ENCODE results near the genes OXTR and JAGN1.

GRCh38 chr3:7740508-7740961 is 761.1 kb upstream of the LMCD1 start:
- RRBS: no CpG with 5 or more reads among the region's 11 CpGs

GRCh38 chr3:8445844-8446327 is 55.7 kb upstream of the LMCD1 start:
- RRBS: no CpG with 5 or more reads among the region's 2 CpGs

DNA sequence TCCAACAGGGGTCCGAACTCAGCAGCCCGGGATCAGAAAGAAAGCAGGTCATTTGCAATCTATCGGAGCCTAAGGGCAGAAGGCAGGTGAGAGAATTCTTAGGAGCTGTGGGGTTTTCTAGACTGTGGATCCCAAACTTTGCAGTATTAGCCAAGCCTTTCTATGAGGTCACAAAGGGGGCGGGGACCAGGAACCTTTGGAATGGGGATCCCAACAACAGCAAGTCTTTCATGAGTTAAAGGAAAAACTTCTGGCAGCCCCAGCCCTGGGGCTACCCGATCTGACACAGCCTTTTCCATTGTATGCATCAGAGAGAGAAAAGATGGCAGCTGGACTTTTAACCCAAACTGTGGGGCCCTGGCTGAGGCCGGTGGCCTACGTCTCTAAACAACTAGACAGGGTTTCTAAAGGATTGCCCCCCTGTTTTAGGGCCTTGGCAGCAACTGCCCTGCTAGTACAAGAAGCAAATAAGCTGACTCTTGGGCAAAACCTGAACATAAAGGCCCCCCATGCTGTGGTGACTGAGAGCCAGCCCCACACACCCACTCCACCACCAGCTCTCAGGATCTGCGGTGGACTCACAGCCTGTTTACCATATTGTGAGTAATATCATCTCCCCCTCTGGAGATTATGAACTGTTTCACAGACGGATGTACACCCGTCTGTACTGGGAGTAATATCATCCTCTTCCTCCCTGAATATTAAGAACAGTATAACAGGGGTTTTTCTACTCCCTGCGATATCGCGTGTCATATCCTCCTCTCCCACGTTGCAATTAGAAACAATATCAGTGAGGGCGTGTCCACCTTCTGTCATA is 32.9 kb upstream of the SSUH2 start:
- RRBS: no CpG with 5 or more reads among the region's 15 CpGs

DNA sequence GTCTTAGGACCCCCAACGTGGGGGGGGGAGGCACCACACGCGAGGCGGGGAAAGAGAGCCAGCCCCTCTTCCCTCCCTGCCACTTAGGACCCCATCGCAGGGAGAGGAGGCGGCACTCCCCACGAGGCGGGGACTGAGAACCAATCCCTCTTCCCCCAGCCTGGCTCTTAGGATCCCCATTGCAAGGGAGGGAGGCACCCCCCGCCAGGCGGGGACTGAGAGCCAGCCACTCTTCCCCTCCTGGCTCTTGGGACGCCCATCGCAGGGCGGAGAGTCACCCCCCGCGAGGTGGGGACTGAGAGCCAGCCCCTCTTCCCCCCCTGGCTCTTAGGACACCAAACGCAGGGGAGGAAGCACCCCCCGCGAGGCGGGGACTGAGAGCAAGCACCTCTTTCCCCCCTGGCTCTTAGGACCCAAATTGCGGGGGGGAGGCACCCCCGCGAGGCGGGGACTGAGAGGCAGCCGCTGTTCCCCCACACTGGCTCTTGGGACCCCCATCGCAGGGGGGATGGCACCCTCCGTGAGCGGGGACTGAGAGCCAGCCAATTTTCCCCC is 34.2 kb upstream of the SSUH2 start:
- RRBS: no CpG with 5 or more reads among the region's 27 CpGs

DNA sequence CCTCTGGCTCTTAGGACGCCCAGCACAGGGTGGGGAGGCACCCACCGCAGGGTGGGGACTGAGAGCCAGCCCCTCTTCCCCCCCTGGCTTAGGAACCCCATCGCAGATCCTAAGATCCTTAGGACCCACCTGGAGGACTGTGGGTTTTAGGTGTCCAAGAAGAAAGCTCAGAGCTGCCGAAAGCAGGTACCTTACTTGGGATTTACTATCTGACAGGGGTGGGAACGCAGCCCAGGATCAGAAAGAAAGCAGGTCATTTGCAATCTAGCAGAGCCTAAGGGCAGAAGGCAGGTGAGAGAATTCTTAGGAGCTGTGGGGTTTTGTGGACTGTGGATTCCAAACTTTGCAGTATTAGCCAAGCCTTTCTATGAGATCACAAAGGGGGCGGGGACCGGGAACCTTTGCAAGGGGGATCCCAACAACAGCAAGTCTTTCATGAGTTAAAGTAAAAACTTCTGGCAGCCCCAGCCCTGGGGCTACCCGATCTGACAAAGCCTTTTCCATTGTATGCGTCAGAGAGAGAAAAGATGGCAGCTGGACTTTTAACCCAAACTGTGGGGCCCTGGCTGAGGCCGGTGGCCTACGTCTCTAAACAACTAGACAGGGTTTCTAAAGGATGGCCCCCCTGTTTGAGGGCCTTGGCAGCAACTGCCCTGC is 37.3 kb upstream of the SSUH2 start:
- RRBS: no CpG with 5 or more reads among the region's 11 CpGs

- RRBS: 8% methylated on average over 9 of the region's 33 CpGs
These were observed 639 bp downstream of the OXTR start for GRCh38 chr3:8768651-8769296.

GRCh38 chr3:8769328-8770214 is at the start of gene OXTR:
OXTR (minus strand) TSS chr3:8769613.
- RRBS: no CpG with 5 or more reads among the region's 42 CpGs

GRCh38 chr3:8941370-8941898 is 21.8 kb downstream of the RAD18 start:
- RRBS: no CpG with 5 or more reads among the region's 5 CpGs

- RRBS: no CpG with 5 or more reads among the region's 7 CpGs
These were observed 64.8 kb upstream of the RAD18 start for GRCh38 chr3:9027973-9028555.

DNA sequence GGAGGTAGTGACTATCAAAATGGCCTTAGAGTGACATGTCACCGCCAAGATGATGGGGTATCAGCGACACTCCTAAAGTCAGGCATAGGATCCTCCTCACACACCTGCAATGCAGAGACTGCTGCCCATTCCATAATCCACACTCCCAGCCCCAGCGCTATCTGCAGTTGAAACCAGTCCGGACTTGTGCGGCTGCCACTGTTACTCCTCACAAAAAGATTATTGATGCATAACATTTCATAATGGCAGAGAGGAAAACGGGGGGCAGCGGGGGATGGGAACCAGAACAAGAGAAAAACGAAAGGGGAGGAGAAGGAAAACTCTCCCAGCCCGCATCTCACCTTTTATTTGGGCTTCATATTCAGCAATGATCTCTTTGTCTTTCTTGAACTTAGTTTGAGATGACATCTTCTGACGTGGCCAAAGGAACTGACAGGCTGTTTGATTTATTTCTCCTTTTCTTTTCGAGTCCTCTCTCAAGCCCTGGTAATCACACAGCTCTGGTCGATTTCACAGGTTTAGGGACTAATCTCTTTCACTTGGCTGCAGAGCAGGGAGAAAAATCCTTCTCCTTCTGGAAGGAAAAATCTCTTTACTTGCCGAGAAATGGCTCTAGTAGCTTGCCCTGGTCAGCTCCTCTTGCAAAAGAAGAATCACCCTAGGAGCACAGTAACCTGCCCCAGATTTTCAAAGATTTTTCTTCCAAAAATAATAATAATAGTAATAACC is 738 bp downstream of the SRGAP3 start:
- RRBS: no CpG with 5 or more reads among the region's 13 CpGs

DNA sequence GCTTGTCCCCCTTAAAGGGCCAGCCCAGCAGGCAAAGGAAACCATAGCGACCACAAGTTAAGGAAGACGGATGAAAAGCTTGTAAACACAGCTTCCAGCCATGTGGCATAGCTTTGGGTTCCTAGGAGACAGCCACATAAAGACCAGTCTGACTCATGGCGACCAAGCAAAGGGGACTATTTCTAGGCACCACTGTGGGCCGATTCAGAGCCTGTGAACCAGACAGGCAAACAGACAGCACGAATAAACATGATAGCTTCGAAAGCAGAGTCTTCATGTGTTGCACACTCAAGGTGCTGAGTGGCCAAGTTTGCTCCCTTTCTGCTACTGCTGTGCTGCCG is 30.6 kb upstream of the SRGAP3 start:
- RRBS: no CpG with 5 or more reads among the region's 7 CpGs

- RRBS: no CpG with 5 or more reads among the region's 3 CpGs
These were observed 63.0 kb downstream of the SETD5 start for GRCh38 chr3:9460173-9461063.

- RRBS: no CpG with 5 or more reads among the region's 17 CpGs
These were observed 8.0 kb downstream of the BRPF1 start for GRCh38 chr3:9739457-9739949.

DNA sequence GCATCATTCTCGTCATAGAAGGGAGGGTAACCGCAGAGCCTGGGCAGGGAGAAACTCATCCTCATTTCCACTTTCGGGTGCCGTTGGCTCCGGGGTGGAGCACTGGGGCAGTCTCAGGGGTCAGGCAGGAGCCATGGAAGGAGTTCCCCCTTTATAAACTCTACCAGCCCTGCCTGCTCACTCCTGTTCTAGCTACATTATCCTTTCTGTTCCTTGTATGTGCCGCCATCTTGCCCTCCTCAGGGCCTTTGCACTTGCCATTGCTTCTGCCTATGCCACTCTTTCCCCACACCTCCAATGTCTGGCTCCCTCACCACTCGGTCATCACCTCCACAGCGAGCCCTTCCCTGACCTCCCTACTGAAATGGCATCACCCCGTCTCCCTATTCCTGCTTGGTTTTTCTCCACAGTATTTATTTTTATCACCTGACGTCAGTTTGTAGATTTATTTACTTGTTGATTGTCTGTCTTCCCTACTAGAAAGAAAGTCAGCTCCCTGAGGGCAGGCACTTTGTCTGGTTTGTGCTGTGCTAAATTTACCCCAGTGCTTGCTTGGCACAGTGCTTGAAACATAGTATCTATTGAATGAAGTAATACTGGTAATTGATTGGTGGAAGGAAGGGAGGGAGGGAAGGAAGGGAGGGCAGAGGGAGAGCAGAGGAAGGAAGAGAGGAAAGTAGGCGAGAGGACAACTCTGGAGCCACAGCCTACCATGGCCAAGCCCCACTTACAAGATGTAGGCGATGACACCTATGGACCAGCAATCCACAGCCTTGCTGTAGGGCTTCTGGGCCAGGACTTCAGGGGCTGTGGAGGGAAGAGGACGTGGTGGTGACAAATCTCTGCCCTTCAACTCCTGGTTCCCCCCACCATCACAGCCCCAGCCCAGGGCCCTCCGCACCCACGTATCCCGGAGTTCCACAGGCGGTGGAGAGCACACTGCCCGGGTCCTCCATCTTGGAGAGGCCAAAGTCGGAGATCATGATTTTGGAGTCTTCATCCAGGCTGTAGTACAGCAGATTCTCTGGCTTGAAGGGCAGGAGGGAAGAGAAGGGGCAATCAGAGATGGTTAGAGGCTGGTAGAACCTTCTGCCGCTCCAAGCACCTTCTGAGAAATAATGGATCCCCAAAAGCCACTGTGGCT is 8.6 kb downstream of the CAMK1 start:
- RRBS: no CpG with 5 or more reads among the region's 20 CpGs

- RRBS: 100% methylated on average over 2 of the region's 7 CpGs
These were observed 7.0 kb downstream of the ARPC4 start for GRCh38 chr3:9799813-9800430.

- RRBS: no CpG with 5 or more reads among the region's 4 CpGs
These were observed 2.4 kb upstream of the TTLL3 start for GRCh38 chr3:9807451-9808287.

DNA sequence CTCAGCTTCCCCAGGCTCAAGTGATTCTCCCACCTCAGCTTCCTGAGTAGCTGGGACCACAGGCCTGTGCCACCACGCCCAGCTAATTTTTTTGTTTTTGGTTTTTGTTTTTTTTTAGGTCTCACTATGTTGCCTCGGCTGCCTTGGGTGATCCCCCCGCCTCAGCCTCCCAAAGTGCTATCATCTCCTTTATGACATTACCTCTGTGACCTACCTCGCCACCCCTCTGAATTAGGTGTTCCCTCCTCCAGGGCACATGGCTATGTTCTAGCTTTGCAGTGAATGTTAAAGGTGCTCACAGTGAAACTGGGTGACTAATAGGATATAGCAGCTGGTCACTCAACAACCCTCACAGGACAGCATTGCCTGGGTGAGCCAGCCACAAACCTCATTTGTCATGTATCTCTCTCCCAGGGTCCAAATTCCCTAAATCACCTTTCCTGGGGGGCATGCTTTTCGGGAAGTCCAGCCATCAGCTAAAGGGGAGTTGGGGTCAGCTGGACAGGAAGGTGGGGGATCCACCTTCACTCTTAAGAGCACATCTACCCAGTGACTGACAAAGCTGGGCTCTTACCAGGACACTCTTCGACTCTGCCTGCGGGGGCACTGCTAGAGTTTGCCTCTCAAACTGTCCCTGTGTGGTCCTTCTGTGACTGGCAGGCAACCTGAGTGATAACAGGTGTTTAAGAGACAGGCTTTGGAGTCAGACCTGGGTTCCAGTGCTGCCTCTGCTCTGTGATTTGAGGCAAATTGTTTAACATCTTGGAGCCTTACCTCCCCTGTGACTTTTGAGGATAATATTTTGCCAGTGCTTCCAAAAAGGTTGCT is 1.6 kb upstream of the TTLL3 start:
- RRBS: no CpG with 5 or more reads among the region's 7 CpGs

DNA sequence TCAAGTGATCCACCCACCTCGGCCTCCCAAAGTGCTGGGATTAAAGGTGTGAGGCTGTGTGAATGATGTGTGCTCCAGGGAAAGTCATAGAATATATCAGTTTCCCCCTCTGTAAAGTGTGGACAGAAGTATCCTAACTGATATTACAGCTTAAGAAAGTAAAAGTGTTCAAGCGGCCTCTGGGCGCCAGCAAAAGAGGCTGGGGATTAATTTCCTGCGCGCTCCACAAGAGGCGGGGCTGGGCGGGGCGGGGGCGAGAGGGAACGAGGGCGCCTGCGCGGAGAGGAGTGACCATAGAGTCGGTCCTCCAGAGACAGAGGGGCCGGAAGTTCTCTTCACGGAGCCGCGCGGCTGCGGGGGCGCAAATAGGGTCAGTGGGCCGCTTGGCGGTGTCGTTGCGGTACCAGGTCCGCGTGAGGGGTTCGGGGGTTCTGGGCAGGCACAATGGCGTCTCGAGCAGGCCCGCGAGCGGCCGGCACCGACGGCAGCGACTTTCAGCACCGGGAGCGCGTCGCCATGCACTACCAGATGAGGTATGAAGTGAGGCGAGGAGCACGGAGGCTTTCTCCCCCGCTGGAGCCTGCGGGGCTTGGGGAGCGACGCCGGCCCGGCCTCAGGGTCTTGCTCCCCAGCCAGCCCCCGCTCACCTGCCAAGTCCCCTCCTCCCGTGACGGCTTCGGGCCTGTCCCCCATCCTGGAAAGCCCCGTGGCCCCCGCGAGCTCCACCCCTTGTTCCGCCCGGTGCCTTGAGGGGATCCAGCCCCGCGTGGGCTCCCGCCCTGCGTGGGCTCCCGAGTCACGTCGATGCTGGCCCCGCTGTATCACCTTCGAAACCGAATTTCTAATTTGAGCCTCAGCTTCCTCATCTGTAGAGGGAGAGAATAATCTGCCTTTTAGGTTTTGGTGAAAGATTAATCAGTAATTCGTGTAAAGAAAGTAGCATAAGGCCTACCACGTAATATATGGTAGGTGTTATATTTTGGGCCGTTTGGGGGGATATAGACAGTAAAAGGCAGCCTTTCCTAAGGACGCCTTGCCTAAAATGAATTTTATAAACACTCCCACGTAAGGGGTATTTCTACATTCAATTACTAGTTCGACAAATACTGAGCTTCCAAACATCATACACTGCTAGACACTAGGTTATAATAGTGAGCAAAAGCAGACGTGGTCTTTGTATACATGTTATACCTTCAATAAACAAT is at the start of gene JAGN1:
TSS of gene JAGN1 (plus strand) at position 332 of the 1,205 bp plus-strand sequence.
- RRBS: no CpG with 5 or more reads among the region's 75 CpGs